ENCODE measurements around the genes JHY, OR6T1 and OR10G4.

GRCh38 chr11:121495905-121496657 is 44.0 kb downstream of the SORL1 start:
- RRBS = no CpG with 5 or more reads among the region's 4 CpGs

- RRBS = no CpG with 5 or more reads among the region's 1 CpG
Measured at GRCh38 chr11:122101122-122101418, 14.9 kb downstream of the BLID start.

GRCh38 chr11:122205324-122205924 is 89.4 kb upstream of the BLID start:
- RRBS = no CpG with 5 or more reads among the region's 4 CpGs

DNA sequence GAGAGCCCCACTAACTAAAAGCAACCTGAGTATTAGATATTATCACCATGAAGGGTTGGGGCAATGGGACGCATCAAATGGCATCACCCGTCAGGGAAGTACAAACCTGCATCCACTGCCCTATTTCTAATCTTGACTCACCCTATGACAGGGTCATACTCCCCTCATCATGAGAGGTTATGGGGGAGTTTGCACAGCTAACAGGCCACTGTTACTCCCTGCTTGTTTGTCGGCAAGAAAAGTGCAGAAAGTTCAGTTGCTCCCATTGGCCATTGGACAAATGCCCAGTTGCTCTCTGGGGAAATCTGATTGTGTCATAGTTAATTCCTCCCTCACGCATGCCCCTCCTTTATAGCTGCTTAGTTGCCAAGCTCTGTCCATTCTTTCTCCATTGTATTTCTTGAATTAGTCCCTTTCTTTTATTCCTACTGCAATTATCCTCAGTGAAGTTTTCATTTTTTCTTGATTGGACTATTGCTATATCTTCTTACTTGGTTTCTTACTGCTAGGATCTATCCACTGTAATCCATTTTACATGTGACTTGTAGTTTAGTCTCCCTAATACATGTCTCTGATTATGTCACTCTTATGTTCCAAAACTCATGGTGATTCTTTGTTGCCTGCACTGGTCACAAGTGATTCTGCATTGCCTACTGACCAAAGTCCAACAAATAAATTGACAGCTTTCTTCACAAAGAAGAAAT is 94.0 kb upstream of the BLID start:
- RRBS = no CpG with 5 or more reads among the region's 4 CpGs

DNA sequence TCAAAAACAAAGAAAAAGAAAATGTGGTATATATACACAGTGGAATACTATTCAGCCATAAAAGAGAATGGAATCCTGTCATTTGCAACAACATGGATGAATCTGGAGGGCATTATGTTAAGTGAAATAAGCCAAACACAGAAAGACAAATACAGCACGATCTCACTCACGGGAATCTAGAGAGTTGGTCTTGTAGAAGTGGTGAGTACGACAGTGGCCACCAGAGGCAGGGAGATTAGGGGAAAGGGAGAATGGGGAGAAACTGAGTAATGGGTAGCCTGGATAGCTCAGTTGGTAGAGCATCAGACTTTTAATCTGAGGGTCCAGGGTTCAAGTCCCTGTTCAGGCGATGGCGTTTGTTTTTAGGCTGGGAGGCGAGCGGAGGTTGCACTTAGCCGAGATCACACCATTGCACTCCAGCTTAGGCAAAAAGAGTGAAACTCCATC is 95.8 kb upstream of the UBASH3B start:
- RRBS = no CpG with 5 or more reads among the region's 8 CpGs

DNA sequence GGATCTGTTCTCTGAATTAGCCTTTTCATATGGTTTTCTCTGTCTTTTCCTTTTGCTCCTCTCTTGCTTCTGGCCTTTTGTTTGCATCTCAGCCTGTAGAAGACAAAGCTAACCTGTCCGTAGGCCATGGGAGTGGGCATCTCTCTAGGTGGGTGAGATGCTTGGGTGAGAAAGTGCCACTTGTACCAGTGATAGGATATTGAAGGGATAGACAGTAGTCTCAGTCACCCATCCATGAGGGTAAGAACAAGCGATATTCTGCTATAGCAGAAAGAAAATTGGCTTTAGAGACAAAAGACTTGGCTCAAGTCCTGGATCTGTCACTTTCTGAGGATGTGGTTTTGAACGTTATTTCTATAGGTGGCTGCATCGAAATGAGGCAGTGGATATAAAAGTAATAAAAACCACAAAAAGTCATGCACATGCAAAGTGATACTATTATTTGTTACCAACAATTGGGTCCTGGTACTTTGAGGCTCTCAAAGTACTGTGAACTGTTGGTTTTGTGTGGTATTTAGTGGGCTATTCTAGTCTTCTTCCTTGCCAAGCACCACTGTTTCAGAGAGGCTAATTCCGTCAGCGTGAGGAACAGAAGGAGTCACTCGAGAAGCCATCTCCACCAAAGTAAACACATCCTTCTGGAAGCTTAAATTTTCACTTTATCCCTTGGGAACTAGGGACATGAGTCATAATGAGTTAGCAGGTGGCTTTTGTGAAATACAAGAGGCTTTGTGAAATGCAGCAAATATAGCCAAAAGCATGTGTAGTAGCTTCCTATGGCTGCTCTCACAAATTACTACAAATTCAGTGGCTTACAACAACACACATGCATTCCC is 13.0 kb downstream of the UBASH3B start:
- RRBS = no CpG with 5 or more reads among the region's 7 CpGs

DNA sequence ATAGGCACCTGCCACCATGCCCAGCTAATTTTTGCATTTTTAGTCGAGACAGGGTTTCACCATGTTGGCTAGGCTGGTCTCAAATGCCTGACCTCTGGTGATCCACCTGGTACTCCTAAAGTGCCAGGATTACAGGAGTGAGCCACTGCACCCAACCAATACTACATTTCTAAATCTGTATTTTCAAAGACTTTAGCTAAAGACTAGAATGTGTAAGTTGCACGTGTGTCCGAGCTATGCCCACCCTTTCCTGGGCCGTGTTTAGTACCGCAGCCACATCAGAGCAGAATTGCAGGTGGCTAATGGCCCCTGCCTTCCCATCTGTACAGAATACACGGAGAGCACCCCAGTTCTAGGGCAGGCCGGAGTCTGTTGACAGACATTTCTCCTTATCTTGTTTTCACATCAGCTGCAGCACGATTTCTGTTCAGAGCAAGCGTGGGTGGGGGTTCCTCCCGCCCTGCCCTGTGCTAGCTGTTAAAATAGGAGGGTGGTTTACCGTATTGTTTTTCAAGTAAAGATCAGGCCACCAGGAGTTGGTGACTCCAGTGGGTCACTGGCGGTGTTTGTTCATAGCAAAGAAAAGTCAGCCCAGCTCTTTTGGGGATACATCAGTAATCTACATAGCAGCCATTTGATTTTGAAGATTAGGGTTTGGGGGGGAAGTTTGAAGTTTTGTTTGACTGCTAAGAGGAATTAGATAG is 41.1 kb downstream of the UBASH3B start:
- RRBS = no CpG with 5 or more reads among the region's 12 CpGs

GRCh38 chr11:122773931-122774204 is 64.4 kb upstream of the CRTAM start:
- RRBS = no CpG with 5 or more reads among the region's 5 CpGs

DNA sequence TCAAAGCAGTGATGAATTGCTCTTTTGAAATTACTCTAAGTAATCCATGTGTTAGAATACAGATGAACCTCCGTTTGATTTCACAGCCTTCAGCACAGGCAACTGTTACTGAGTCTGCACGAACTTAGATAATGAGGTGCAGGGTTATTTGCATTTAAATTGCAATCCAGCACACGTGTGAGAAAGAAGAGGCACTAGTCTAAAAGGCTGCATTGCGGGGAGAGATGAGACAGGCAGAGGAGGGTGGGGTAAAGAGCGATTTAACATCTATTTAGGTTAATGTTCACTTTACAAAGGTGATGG is 24.9 kb upstream of the CRTAM start:
- RRBS = no CpG with 5 or more reads among the region's 5 CpGs

- RRBS = no CpG with 5 or more reads among the region's 10 CpGs
Measured at GRCh38 chr11:122843258-122844180, 5.2 kb downstream of the CRTAM start.

DNA sequence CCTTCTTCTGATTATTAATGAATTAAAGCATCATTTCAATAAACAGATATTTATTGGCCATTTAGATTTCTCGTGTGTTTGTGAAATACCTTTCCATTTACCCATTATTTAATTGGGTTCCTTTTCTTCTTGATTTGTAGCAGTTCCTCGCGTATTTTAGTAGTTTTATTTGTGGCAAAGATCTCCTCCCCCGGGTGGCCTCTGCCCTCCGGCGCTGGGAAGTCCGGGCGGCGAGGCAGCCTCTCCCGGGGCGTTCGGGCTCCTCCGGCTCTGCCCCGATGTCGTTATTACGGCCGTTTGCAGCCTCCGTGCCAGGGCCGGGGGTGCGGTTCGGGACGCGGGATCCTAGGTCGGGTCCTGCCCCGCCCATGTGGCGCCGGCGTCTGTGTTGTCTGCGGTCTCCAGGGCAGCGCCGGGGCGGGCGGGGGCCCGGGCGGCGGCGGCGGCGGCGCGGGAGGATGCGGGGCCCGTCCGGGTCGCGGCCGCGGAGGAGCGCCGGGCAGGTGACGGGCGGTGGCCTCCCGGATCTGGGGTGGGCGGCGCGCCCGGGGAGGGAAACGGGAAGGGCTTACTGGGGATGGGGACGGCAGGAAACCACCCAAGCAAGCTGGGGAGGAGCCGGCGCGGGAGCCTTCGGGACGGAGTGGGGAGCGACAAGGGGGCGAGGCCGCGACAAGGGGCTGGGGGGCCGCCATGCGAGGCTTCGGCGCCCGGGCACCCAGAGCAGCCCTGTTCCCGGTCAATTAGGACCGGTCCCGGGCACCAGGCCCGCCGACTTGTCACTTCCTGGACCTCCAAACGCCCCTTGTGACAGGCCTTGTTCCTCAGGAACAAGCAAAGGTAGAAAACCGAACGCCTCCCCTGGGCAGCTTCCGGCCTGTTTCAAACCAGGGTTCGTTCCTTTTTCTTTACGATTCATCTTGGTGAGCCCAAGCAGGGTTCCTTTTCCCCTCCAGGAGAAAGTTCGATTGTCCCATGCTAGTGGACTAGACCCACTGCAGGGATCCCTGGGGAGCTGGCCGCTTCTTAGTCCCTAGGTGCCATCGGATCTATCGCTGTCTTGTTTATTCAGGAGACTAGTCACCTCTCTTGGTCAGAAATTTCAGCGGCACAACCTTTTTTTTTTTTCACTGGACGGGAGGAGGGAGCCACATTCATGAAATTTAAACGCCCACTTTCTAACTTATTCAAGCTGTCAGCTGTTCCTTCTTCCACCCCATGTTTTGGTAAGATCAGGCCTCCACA is at the start of gene JHY:
JHY (plus strand) TSS at position 290 of the 1,245 bp plus-strand sequence.
- RRBS = 2% methylated on average over 48 of the region's 91 CpGs

DNA sequence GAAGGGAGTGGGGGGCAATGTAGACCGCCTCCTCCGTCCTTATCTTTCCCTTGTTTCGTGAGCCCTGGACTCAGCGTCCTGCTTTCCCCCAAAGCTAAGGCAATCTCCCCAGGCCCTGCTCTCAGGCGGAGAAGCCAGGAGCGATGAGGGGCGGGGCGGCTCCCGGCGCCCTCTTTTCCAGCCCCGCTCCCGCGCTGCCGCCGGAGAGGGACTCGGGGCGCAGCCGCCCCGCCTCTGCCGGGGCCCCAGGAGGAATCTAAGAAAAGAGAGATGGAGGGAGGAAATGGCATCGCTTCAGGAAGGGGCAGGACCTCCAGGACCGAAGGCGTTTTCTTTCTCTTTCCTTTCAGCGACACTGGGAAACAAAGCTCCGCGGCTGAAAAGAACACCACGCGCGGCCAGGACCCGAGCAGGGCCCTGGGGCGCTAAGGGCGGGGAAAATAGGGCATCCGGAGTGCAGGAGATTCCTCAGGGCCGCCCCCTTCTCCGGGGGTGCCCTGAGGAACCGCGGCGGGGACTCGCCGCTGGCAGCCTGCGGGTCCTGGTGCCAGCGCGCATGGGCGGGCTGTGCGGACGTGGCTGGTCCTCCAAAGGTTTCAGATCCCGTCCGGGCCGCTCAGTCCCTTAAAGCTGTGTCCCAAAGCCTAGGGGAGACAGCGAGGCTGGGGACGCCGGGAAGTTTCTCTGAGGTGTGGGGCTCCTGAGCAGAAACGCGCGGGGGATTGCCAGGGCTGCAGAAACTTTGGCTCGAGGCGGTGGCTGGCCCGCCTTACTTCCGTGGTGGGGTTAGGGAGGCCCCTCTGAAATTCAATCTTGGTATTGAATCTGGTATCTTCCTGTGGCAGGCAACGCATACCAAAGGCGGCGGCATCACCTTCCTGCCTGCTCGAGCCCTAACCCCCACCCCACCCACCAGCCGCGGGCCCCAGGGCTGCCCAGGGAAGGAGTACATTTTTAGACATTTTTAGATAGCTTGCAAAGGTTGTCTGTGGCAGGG is 2.8 kb upstream of the BSX start:
- RRBS = 2% methylated on average over 19 of the region's 65 CpGs

DNA sequence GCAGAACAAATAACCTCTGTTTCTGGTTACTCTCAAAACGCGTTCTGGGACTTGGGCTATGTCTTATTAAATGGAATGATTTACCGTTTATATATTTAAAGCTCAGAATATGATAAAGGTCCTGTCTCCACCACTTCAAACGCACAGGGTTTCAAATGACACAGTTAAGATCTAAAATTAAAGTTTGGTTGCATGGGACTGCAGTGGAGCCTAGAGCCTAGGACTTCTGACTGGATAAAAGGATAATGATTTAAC is 2.4 kb upstream of the HSPA8 start:
- RRBS = no CpG with 5 or more reads among the region's 4 CpGs

DNA sequence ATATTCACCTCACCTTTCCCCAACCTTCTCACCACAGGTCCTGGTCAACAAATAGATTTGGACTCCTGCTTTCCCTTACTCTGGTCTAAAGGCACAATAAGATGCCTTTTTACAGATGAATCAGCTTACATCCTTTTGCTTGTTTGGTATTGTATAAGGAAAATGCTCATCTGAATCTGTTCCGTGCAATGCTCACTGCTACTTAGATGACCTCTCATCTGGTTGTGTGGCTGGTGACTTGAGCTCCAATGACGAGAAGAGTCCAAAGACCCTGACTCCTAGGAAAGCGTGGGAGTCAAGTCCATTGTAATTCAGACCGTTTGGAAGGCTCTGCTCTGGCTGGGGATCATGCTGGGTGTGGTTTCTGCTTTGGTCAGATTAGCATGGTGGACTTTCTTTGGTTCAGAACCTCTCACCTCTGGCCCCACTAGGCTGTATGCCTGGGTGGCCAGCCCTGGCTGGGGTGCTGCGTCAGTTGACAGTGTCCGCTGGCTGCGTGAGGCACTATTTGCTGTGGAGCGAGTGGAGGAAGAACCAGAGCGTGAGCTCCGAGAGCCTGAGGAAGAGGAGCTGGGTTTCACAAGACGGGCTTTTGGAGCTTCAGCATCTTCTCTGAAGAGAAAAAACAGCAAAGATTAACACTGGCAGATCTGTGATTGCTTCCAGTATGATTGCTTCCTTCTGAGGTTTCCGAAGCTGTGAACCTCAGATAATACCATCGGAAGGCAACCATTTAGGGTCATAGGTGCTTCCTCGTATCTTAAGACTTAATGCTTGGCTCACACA is 11.4 kb upstream of the HSPA8 start:
- RRBS = no CpG with 5 or more reads among the region's 14 CpGs

DNA sequence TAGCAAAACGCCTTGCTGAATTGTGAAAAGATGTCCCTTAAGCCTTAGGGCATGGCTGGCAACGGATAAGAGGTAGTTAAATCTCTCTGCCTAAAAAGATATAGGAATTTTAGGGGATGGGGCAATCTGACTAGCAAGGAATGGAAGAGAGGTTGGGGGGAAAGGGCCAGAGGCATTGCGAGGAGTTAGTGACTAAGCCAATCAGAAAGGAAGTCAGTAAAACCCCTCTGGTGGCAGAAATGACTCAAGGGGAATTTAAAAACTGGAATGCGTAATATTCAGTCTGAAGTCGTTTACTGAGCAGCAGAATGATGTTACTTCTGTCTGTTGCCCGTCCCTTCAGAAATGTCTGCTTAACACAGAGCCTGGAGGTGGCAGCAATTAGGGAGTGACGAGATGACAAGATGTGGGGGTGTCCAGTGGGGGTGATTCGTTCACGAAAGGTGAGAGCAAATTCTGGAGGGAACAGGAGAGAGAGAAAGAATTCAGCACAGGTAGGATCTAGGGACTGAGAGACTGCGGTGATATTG is 107.7 kb upstream of the CLMP start:
- RRBS = no CpG with 5 or more reads among the region's 10 CpGs

DNA sequence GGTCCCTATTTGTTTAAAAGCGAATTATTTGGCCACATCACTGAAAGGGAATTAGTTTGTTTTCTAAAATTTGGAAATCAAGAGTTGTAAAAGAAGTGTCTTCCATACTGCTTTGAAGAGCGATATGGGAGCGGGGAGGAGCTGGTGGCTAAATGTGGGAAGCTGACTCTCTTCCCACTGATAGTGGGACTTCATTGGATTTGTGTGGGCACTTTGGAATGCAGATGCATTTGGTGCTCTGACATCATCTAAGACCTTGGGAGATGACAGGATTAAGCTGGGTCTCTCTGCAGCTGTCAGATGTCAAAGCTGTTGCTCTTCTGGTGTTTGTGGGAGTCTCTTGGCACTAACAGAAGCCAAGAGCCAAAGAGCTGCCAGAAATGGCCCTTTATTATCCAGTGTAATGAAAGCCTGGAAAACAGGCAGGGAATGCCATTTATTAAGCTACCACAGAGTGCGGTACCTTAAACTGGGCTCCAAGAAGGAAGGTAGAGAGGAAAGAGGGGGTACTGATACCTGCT is 20.5 kb downstream of the GRAMD1B start:
- RRBS = no CpG with 5 or more reads among the region's 4 CpGs

- RRBS = no CpG with 5 or more reads among the region's 14 CpGs
Measured at GRCh38 chr11:123603146-123603743, 51.2 kb downstream of the SCN3B start.

- RRBS = no CpG with 5 or more reads among the region's 14 CpGs
Measured at GRCh38 chr11:123797100-123797973, 8.8 kb downstream of the OR6M1 start.

- RRBS = no CpG with 5 or more reads among the region's 3 CpGs
Measured at GRCh38 chr11:123943729-123944117, at the start of gene OR6T1. Gene OR6T1 (minus strand): TSS chr11:123943838.

DNA sequence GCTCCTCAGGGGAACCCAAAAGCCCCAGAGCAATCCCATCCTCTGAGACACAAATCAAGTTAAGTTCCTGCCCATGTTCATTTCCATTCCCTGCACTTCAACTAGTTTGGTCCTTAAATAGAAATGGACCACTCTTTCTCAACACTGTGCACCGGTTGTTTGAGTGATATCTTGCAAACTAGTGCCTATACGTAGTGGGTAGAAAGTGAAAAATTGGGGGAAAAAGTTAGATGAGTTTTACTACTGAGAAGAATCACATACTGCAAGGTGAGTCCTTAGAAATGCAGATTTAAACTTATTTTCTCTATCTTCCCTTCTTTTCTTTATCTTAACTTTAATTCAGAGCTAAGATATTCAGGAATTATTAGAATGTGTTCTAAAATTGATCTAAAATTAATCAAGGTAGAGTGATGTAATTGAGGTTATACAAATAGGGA is at the start of gene OR10G4:
OR10G4 (plus strand) TSS at position 152 of the 437 bp plus-strand sequence.
- RRBS = no CpG with 5 or more reads among the region's 2 CpGs